Adrenal gland (tissue), 7 donors: ENCODE data around the genes ZFP82, ZNF382, ZNF420, ZNF540, ZNF607 and PPP1R14A.

DNA sequence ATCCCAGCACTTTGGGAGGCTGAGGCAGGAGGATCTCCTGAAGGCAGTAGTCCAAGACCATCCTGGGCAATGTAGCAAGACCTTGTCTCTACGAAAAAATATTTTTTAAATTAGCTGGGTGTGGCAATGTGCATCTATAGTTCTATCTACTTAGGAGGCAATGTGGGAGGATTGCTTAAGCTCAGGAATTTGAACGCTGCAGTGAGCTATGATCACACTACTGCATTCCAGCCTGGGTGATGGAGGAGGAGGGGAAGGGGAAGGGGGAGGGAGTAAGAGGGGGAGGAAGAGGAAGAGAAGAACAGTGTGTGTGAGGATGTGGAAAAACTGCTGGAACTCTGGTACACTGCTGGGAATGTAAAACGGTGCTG is 9.1 kb upstream of the CLIP3 start:
- PRO-cap, 3 experiments, result no peak in any of the 3 experiments
- RAMPAGE, long total RNA, 4 experiments, result no peak in any of the 4 experiments
- RRBS, result no CpG with 5 or more reads among the region's 3 CpGs

- PRO-cap, 3 experiments, result peak in 3 of 3 experiments; most common plus-strand start chr19:36140669 (in 2)
- RAMPAGE, long total RNA, 4 experiments, result no peak in any of the 4 experiments
- RRBS, result no CpG with 5 or more reads among the region's 6 CpGs
These were observed 561 bp downstream of the CAPNS1 start for GRCh38 chr19:36140560-36140694.

DNA sequence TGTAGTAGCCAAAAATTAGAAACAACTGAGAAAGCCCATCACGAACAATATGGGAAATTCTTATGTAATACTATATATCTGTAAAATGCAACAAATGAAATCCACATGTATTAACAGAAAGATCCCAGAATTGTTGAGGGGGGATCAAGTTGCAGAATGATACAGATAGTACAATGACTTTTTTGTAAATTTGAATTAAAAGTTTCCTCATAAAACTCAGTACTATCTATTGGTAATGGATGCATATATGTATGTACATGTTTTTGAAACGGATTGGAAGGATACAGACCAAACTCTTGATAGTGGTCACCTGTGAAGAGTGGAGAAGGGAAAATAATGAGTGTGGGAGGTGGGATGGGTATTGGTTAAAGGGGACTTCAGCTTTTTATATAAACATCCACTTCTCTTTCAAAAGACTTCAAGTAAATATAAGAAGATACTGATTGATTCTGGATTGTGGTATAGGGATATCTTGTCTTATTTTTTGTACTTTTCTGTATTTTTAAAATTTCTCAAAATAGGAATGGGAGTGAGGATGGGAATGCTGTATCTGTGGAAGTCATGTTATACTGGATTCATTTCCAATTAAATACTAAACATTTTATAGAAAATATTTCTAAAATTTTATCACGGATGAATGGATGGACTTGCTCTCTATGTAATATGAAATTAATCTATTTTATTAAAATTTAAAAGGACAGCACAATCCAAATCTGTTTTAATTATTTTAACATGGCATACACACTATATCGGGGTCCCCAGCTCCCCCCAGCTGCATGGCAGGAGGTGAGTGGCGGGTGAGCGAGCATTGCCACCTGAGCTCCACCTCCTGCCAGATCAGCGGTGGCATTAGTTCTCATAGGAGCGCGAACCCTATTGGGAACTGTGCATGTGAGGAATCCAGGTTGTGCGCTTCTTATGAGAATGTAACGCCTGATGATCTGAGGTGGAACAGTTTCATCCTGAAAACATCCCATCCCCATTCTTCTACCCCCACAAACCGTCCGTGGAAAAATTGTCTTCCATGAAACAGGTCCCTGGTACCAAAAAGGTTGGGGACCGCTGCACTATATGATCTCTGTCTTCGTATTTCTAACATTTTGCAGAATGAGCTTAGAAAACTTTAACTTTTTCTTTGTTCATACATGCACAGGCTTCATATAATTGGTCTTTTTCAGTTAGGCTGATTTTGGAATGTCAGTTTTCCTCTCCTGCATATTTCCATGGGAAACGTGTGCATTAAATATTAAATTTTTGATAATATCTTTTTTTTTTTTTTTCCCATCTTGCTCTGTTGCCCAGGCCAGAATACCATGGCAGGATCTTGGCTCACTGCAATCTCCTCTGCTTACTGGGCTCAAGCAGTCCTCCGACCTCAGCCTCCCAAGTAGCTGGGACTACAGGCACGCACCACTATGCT is 23.7 kb downstream of the ZNF146 start:
- PRO-cap, 3 experiments, result no peak in any of the 3 experiments
- RAMPAGE, long total RNA, 4 experiments, result no peak in any of the 4 experiments
- RRBS, result no CpG with 5 or more reads among the region's 18 CpGs

GRCh38 chr19:36273044-36273364 is 58.1 kb downstream of the ZNF146 start:
- PRO-cap, 3 experiments, result peak in 1 of 3 experiments; most common plus-strand start chr19:36273240 (in 1)
- RAMPAGE, long total RNA, 4 experiments, result no peak in any of the 4 experiments
- RRBS, result no CpG with 5 or more reads among the region's 18 CpGs

- PRO-cap, 3 experiments, result peak in 3 of 3 experiments; most common plus-strand start chr19:36418715 (in 2); most common minus-strand start chr19:36418644 (in 3)
- RAMPAGE, long total RNA, 4 experiments, result start-site peak on the minus strand in 4 of 4 experiments, at chr19:36418614-36418668 at its widest, 15 to 68 reads per replicate
- RRBS, result 1% methylated on average over 44 of the region's 88 CpGs
These were observed at the start of gene ZFP82 for GRCh38 chr19:36417980-36419157. Gene ZFP82 (minus strand): TSS chr19:36418644.

GRCh38 chr19:36423778-36424205 is 5.3 kb upstream of the ZFP82 start:
- PRO-cap, 3 experiments, result no peak in any of the 3 experiments
- RAMPAGE, long total RNA, 4 experiments, result no peak in any of the 4 experiments
- RRBS, result no CpG with 5 or more reads among the region's 3 CpGs

DNA sequence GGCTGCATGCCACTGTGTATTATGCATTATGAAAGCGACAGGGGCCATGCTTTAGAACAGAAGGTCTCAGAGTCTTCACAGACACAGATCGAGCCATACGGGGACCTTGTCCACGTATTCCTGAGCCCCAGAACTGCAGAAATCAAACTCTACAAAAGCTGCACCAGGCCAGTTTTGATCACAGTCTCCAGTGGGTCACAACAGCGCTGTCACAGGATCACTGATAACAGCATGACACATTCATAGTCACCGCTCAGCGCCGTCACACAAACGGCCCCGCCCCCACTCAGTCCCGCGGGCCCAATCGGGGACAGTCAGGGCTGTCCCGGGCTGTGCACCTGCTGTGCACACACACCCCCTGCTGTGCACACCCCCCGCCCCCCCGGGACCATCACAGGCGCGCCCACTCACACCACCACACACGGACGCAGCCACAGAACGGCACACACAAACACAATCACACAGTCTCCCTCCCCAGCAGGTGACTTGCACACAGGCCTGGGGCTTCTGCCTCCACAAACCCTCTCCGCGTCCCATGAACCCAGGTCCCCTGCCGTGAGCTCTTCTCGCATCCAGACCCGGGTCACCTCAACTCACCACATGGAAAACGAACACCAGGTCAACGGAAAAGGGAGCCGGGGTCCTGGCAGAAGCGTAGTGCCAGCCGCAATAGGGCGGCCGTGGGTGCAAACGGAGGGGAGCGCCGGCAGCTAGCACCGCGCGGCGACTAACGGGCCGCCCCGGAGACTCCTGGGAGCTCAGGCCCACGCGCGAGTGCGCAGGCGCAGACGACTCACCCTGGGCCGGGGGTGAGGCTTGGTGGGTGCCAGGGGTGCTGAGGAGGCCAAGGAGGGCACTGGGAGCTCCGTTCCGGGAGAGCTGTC is at the start of gene ZNF382:
Gene ZNF382 (plus strand): TSS at position 785 of the 884 bp plus-strand sequence.
- PRO-cap, 3 experiments, result peak in 3 of 3 experiments; most common plus-strand start position 791 of the sequence (in 3); most common minus-strand start position 729 of the sequence (in 3)
- RAMPAGE, long total RNA, 4 experiments, result start-site peak on the plus strand in 3 of 4 experiments, centred at positions 780 to 799 of the sequence, 14 to 77 reads per replicate; start-site peak on the minus strand in 3 of 4 experiments, centred at positions 719 to 735 of the sequence, 28 to 78 reads per replicate
- RRBS, result 2% methylated on average over 27 of the region's 52 CpGs

DNA sequence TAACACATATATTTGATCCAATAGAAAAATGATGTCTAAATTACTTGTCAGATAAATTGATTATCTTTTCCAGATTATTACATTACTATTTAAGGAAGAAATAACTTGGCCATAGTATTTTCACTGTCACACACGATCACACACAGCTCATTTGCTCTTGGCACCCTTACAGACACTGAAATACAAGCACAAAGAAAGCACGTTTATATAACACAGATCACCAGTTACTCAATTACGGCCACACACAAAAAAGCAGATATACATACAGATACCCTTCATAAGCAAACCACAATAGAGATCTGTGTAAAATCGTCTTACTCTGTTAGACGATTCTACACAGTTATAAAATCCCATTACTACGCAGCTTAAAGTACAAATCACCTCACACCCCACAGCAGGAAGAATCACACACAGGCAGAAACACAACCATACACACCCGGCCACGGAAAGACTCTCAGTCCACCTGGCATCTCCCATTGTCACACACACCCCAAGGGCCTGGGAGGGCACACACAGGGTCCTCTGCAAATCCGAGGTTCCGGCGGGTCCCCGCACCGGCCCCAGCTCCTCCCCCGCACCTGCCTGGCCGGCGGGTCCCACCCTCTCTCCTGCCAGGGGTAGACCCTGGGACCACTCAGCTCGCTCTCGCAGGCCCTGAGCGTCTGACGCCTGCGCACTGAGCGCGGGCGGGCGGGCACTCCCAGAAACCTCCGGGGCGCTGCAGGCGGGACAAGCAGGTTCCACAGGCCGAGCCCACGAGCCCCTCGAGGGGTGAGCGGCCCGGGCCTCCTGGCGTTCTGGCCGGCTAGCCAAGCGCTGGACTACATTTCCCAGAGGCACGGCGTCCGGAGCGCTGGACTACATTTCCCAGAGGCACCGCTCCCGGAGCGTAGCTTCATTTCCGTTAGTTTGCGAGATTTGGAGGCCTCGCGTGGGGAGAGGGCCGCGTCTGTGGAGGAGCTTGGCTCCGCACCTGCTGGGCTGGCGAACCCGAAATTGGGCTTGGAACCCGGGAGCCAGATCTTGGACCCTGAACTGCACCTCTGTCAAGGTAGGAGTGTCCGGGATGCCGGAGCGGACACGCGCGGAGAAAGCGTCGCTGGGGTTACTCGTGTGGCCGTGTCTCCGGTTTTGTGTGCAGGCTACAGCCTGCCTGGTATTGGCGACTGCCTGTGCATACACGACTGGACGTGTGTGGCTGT is at the start of gene ZNF420:
Gene ZNF420 (plus strand): TSS at position 914 of the 1,202 bp plus-strand sequence.
- PRO-cap, 3 experiments, result peak in 3 of 3 experiments; most common plus-strand start position 117 of the sequence (in 1); most common minus-strand start position 799 of the sequence (in 2)
- RAMPAGE, long total RNA, 4 experiments, result start-site peak on the plus strand in 4 of 4 experiments, centred at positions 925 to 938 of the sequence, 24 to 285 reads per replicate; start-site peak on the minus strand in 2 of 4 experiments, centred at positions 667 to 800 of the sequence, 11 to 35 reads per replicate
- RRBS, result 1% methylated on average over 31 of the region's 67 CpGs

- PRO-cap, 3 experiments, result peak in 3 of 3 experiments; most common plus-strand start chr19:37594880 (in 3); most common minus-strand start chr19:37594680 (in 2)
- RAMPAGE, long total RNA, 4 experiments, result start-site peak on the plus strand in 4 of 4 experiments, at chr19:37594841-37594917 at its widest, 11 to 46 reads per replicate; start-site peak on the minus strand in 4 of 4 experiments, at chr19:37594751-37594792 at its widest, 11 to 82 reads per replicate
- RRBS, result 1% methylated on average over 19 of the region's 56 CpGs
These were observed at the start of gene ZNF540 for GRCh38 chr19:37594582-37595612. Gene ZNF540 (plus strand): TSS chr19:37594876.

DNA sequence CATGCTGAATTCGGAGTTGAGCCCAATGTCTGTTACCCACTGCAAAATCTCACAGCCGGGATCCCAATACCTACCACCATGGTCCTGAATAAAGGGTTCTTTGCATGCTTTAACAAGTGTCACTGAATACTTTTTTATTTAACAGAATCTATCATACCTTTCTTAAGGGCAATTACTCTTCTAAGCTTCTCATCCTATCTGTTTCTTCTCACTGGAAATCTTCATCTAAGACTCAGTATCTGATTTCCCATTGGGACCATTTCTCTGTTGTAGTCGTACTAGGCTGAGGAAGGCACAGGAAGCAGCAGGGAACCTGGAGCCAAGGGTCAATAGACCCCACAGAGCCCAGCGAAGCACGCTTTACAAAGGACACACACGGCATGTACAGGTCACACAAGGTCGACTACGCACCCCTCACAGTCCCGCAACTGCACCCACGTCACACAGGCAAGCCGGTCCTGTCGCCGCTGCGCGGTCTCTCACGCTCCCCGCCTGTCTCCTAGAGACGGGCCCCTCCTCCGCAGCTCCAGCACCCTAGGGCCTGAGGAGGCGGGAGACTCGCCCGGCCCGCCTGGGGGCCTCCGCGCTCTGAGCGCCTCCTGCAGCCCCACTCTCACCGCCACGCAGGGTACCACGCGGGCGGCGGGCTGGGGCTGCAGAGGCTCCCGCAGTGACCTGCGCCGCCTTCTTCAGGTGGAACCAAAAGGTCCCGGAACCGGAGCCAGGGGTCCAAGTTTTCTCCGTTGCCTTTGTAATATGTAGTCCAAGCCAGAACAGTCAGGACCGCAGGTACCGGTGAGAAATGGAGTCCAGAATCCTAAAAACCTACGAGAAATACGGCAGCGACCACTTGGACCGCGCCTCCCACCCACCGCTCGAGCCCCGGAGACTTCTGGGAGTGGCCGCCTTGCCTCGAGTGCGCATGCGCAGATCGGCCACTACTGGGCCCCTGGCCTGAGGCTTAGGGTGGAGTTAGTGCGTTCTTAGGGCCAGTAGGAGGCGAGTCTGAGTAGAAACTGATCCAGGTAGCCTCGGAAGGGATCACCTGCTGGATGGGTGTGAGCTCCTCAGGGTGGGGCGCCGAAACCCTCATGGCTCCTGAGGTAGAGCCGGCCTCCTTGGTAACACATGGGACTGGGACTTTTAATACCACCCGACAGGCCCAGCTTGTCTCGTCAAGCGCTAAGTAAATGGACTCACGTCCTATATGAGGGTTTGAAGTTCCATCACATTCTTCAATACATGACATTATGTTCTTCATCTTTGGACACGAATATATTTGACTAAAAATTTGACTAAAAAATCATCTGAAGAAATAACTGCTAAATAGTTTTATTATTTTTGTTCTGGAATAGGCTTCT is at the start of gene ZNF607:
Gene ZNF607 (minus strand): TSS at position 904 of the 1,361 bp plus-strand sequence.
- PRO-cap, 3 experiments, result peak in 3 of 3 experiments; most common plus-strand start position 532 of the sequence (in 2); most common minus-strand start position 877 of the sequence (in 3)
- RAMPAGE, long total RNA, 4 experiments, result start-site peak on the minus strand in 4 of 4 experiments, centred at positions 694 to 898 of the sequence, 10 to 74 reads per replicate
- RRBS, result 2% methylated on average over 12 of the region's 64 CpGs

- PRO-cap, 3 experiments, result no peak in any of the 3 experiments
- RAMPAGE, long total RNA, 4 experiments, result no peak in any of the 4 experiments
- RRBS, result no CpG with 5 or more reads among the region's 8 CpGs
These were observed 71.7 kb downstream of the SIPA1L3 start for GRCh38 chr19:37978646-37979166.

DNA sequence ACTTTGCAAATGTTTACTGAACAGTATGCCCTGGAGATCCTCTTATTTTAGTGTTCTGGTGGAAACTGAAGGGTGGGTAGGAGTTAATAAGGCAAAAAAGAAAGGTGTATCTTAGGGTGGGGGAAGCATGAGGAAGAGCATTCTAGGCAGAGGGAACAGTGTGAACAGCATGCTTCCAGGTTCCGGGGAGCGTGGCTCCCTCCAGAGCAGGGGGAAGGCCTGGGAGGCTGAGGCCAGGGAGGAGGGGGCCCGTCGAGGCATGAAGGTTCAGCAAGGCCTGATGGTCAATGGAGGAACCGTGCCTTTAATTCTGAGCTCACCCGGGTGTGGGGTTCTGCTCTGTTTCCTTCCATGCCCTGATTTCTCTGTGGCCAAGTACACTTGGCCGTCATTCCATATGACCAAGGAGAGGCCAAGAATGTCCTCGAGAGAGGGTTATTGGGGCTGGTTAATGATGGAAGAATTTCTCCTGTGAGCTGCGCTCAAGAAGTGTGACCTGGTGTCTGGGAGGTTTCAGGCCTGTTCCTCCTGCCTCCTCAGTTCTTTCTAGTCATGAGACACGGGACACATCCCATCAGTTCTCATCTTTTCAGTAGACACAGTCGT is 73.5 kb downstream of the SIPA1L3 start:
- PRO-cap, 3 experiments, result no peak in any of the 3 experiments
- RAMPAGE, long total RNA, 4 experiments, result no peak in any of the 4 experiments
- RRBS, result no CpG with 5 or more reads among the region's 11 CpGs

DNA sequence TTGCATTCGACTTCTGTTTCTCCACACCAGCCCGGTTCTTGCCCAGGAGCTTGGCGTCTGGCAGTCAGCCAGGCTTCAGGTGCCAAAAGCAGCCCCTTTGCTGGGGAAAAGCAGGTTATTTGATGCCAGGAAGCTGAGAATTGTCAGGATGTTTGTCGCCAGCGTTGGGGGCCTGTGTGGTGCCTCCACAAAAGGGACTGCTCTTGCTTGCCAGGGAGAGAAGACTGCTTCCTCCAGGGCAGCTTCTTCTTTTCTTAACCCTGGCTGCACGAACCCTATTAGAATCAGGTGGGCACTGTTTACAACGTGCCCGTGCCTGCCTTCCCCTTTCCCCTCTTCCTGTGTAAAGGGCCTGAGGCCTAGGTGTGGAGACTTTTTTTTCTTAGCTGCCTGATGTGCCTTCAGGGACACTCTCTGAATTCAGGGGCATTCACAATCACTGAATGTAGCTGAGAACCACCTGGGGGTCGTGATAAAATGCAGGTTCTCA is 79.4 kb downstream of the SIPA1L3 start:
- PRO-cap, 3 experiments, result no peak in any of the 3 experiments
- RAMPAGE, long total RNA, 4 experiments, result no peak in any of the 4 experiments
- RRBS, result no CpG with 5 or more reads among the region's 9 CpGs

DNA sequence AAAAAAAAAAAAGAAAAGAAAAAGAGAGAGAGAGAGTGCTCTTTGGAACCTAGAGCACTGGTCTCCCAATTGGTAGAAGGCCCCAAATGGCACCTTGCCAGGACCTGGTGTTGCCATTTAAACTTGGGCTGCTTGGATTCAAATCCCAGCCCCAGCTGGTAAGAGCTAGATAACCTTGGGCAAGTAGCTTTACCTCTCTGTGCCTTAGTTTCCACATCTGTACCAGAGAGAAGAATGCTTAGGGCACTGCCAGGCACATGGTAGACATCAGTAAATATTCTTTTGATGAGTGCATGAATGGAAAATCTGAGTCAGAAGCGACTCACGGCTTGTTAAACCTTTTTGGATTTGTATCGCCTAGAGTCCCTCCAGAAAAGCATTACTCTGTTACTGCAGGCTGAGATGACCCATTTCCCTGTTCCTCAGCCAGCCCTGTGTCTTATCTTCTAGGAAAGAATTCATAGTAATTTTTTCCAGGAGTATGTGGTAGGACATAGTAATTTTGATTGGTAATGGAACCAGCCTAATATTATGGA is 90.9 kb downstream of the SIPA1L3 start:
- PRO-cap, 3 experiments, result peak in 1 of 3 experiments; most common plus-strand start position 379 of the sequence (in 1)
- RAMPAGE, long total RNA, 4 experiments, result no peak in any of the 4 experiments
- RRBS, result no CpG with 5 or more reads among the region's 3 CpGs

DNA sequence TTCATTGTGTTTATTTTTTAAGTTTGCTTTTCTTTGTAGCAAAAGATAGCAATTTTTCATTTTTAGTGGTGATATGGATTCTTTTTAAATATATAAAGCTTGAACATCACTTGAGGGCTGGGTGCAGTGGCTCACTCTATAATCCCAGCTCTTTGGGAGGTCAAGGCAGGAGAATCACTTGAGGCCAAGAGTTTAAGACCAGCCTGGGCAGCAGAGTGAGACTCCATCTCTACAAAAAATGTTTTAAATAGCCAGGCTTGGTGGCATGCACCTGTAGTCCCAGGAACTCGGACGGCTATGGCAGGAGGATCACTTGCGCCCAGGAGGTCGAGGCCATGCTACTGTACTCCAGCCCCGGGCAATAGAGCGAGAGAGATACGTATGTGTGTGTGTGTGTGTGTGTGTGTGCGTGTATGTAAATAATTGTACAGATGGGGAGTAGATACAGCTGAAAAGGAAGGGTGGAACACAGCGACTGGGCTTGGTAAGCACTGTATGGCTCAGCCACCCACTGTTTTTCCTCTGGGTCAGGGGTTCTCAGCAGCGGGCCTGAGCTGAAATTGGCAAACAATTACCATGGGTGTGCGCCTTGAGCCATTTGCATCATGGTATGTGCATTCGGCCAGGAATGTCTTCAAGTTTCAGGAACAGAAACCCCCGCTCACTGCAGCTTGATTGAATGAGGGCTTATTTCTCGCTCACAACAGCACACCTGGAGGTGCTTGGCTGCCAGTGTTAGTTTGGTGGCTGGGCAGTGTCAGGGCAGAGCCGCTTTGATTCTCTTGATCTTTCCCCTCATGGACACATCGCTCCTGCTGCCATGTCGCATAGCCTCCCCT is 126.5 kb downstream of the SIPA1L3 start:
- PRO-cap, 3 experiments, result no peak in any of the 3 experiments
- RAMPAGE, long total RNA, 4 experiments, result no peak in any of the 4 experiments
- RRBS, result no CpG with 5 or more reads among the region's 17 CpGs

- PRO-cap, 3 experiments, result no peak in any of the 3 experiments
- RAMPAGE, long total RNA, 4 experiments, result no peak in any of the 4 experiments
- RRBS, result no CpG with 5 or more reads among the region's 1 CpG
These were observed 144.0 kb downstream of the DPF1 start for GRCh38 chr19:38079998-38080413.

- PRO-cap, 3 experiments, result no peak in any of the 3 experiments
- RAMPAGE, long total RNA, 4 experiments, result no peak in any of the 4 experiments
- RRBS, result no CpG with 5 or more reads among the region's 14 CpGs
These were observed 3.2 kb downstream of the DPF1 start for GRCh38 chr19:38220804-38221324.

- PRO-cap, 3 experiments, result peak in 3 of 3 experiments; most common plus-strand start chr19:38251449 (in 3); most common minus-strand start chr19:38251315 (in 1)
- RAMPAGE, long total RNA, 4 experiments, result no peak in any of the 4 experiments
- RRBS, result 13% methylated on average over 8 of the region's 24 CpGs
These were observed 4.6 kb downstream of the PPP1R14A start for GRCh38 chr19:38251218-38252280.

GRCh38 chr19:38256081-38256865 is at the start of gene PPP1R14A:
Gene PPP1R14A (minus strand): TSS chr19:38256374.
- PRO-cap, 3 experiments, result peak in 3 of 3 experiments; most common plus-strand start chr19:38256270 (in 2); most common minus-strand start chr19:38256374 (in 3)
- RAMPAGE, long total RNA, 4 experiments, result start-site peak on the minus strand in 4 of 4 experiments, at chr19:38256344-38256424 at its widest, 1,122 to 4,681 reads per replicate
- RRBS, result 4% methylated on average over 29 of the region's 80 CpGs

DNA sequence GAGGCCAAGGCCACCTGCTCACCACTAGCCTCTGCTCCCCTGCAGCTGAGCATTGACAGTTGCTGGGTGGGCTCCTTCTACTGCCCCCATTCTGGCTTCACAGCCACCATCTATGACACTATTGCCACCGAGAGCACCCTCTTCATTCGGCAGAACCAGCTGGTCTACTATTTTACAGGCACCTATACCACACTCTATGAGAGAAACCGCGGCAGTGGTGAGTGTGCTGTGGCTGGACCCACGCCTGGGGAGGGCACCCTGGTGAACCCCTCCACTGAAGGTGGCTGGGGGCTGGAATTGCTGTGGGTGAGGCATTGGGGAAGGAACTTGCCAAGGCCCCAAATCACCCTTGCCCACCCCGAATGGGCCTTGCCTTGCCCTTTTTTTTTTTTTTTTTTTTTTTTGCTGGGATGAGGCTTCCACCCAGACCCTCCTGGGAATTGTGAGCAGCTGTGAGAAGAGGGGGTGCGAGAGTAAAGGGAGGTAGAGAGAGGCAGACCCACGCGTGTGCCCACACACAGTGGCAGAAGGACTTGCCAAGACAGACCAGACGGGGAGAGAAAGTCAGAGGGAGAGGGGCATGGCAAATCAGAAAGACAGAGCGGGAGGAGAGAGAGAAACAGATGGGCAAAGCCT is 16.7 kb downstream of the CATSPERG start:
- PRO-cap, 3 experiments, result no peak in any of the 3 experiments
- RAMPAGE, long total RNA, 4 experiments, result no peak in any of the 4 experiments
- RRBS, result no CpG with 5 or more reads among the region's 11 CpGs